Fibroblast of villous mesenchyme (primary cell): ENCODE measurements around the gene TMEM72.

DNA sequence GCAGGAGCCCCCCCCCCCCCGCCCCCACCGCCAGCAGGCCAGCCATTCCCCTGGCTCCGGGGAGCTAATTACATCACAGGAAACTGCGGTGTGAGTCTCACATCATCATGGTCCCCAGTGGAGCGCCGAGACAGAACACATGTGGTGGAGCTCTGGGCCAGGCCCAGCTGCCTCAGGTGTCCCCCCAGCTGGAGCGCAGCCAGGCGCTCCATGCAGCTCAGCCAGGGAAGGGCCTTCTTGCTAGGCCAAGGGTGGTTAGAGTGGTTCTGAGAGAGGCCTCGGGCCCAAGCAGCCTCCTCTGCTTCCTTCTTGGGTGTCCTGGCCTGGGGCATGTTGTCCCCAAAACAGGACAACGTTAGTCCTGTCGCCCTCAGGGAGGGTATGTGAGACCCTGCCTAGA lies 37.3 kb upstream of the RET start:
- CAGE, long polyA plus RNA, result no peak

- CAGE, long polyA plus RNA, result no peak
Measured at GRCh38 chr10:43140235-43141016, 2.2 kb downstream of the CSGALNACT2 start.

GRCh38 chr10:43203418-43204331 lies 63.2 kb downstream of the RASGEF1A start:
- CAGE, long polyA plus RNA, result no peak

DNA sequence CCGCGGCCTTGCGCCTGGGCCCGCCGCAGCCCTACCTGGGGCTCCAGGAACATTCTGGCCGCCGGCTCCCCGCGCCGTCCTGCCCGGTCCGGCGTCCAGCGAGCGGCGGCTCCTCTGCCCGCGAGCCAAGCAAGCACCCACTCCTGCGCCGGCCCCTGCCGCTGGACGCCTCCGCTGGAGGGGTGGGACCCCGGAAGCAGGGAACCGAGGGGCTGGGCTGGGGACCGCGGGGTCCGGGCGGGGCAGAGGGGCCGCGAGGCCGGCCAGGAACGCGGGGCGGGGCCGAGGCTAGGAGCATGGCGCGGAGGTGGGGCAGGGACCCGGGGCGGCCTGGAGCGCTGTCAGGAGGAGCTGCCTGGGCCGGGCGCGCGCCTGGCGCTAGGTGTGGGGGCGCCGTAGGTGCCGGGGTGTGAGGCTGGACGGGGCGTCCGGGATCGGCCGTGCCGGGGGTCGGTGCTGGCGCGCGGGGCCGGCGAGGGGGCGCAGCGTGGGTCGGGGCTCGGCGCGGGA lies 37.2 kb downstream of the RASGEF1A start:
- CAGE, long polyA plus RNA, result no peak

GRCh38 chr10:43315048-43315579 lies 48.2 kb upstream of the RASGEF1A start:
- CAGE, long polyA plus RNA, result no peak

DNA sequence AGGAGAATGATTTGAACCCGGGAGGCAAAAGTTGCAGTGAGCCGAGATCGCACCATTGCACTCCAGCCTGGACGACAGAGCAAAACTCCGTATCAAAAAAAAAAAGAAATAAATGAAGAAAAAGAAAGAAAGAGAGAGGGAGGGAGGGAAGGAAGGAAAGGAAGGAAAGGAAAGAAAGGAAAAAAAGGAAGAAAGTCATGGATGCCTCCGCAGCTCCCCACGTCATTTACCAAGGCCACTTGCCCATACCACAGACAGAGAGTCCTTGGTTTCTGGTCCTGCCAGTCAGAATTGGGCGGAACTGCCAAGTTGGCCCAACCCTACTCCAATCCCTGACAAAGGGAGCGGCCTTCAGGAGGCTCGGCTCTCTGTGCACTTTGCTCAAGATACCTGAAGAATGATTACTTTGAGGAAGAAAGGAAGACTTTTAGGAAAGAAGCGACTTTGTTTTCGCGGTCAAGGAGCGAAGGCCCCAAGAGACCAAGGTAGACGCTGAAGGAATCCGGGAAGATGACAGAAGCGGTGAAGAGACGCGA lies 49.2 kb upstream of the FXYD4 start:
- CAGE, long polyA plus RNA, result no peak

- CAGE, long polyA plus RNA, result no peak
Measured at GRCh38 chr10:43372730-43373308, 1.4 kb downstream of the FXYD4 start.

DNA sequence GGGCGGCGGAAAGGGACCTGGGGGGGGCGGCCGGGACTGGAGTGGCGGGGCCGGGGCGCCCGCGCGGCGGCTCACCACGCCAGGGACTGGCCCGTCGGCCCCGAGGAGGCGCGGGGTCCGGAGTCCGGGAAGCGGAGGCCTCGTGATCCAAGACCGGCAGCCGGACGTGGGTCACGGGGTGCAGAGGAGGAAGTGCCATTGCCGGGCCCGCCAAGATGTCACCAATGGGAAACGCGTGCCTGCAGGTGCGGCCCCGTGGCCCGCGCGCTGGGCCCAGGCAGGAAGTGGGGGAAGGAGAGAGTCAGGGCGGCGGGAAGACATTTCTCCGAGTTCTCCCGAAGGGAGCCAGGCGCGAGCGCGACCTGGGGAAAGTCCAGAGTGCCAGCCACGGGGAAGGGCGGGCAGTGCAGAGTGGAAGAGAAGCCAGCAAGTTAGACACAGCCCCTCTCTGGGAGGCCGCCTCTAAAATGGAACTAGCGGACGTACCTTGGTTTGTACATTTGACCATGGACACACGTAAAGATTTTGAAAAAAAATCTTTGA lies 11.8 kb downstream of the HNRNPF start:
- CAGE, long polyA plus RNA, result no peak

GRCh38 chr10:43759617-43760113 lies 111.0 kb upstream of the ZNF32 start:
- CAGE, long polyA plus RNA, result no peak

DNA sequence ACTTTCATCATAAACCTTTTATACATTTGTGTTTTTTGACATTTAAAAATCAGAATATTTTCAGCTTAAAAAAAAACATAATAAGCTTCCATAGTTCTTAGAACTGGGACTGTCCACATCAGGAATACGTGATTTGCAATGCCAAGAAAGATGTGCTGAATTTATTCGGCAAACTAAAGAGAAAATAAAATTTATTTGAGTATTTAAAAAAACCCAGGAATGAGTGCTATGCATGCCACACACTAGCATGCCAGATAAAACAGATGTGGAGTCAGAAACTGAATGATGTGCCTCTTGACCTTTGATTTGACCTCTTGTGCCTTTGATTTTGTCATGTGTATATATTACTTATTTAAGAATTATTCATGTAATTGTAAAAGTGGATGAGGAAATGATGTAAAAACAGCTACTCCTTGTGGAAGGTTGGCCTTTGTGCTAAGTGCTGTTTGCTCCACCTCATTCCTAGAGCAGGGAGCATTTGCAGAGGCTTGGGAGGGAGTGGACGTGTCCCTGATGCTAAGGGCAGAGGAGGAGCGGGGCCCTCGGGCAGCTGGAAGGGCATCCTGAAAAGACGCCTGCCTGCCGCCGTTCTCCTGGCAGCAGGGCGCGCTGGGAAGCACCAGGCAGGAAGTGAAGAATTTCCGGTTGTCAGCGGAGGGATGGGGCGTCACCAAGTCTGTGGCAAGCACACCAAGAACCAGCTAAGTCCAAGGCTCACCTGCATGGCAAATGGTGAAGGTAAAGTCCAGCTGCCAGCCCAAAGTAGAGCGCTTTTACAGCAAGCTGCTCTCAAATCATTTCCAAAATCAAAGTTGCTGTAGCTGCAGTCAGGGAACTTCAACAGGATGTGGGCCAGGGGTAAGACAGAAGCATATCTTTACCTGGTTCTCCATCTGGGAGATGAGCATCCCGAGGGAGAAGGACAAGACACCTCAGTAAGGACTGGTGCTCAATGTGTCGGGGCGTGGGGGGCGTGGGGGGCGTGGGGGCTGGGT lies 197.6 kb upstream of the ZNF32 start:
- CAGE, long polyA plus RNA, result no peak

- CAGE, long polyA plus RNA, result no peak
Measured at GRCh38 chr10:43870708-43871497, 222.2 kb upstream of the ZNF32 start.

GRCh38 chr10:44234172-44234371 lies 150.8 kb downstream of the CXCL12 start:
- CAGE, long polyA plus RNA, result no peak

GRCh38 chr10:44253855-44254066 lies 131.1 kb downstream of the CXCL12 start:
- CAGE, long polyA plus RNA, result no peak

GRCh38 chr10:44911116-44911678 lies at the start of gene TMEM72:
TMEM72 (plus strand) TSS chr10:44911337.
- CAGE, long polyA plus RNA, result no peak

- CAGE, long polyA plus RNA, result no peak
Measured at GRCh38 chr10:44968123-44968480, 8.5 kb downstream of the RASSF4 start.

DNA sequence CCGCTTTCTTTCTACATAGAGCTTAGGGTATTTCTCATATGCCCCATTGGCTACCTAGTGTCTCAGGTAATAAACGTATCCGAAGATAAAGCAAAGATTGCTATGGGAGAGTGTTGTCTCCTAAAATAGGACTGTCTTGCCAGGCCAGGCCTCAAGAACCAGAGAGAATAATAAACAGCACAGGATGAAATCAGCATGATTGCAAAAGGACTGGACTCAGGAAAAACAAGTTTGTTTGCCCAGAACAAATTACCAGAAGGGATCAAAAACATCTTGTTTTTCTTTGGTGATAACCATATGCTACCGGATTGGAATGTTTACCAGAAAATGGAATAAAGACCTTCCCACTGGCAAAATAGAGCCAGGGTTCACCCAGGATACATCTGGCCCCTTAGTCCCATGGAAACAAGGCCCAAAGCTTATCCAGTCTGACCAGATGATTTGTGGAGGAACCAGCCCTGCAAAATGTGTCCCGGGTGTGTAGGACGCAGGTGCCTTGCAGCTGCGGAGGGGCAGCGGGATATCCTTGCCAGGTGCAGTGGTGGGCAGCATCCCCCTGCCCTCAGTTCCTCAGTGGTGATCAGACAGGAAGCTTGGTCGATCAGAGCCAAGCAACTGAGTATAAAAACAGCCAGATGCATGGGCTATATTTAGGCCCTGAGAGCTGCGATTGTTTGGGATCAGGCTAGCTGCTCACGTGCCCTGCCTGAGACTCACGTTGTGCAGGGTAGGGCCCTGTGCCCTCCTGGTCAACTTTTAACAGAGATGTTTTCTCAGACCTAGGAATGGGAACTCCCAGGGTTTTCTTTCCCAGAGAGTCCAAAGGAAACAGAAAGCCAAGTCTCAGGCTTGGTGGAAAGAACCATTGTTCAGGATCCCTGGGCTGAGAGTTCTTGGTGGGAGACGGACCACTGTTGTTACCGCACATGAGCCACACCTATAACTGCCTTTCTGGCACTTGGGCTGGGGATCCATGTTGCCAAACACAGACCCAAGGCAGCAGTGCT lies 4.6 kb upstream of the ZNF22 start:
- CAGE, long polyA plus RNA, result no peak

DNA sequence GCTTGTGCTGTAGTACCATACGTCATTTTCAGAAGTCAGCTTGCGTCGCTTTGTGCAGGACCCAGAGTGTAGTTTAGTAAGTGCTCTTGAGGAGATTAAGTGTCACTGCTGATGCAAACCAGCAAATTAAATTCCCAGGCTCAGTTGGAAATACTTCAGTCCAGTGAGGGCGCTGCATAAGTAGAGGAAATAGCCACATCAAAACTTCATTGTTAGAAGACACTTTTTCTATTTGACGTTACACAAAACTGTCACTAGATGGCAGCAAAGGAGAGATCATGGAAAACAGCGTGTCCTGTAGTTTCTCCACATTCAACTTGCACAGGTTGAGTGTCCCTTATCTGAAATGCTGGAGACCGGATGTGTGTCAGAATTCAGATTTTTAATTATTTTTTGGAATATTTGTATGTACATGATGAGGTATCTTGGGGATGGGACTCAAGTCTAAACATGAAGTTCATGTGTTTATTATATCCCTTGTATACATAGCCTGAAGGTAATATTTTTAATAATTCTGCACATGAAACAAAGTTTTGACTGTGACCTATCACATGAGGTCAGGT lies 7.9 kb downstream of the ZNF22 start:
- CAGE, long polyA plus RNA, result no peak

DNA sequence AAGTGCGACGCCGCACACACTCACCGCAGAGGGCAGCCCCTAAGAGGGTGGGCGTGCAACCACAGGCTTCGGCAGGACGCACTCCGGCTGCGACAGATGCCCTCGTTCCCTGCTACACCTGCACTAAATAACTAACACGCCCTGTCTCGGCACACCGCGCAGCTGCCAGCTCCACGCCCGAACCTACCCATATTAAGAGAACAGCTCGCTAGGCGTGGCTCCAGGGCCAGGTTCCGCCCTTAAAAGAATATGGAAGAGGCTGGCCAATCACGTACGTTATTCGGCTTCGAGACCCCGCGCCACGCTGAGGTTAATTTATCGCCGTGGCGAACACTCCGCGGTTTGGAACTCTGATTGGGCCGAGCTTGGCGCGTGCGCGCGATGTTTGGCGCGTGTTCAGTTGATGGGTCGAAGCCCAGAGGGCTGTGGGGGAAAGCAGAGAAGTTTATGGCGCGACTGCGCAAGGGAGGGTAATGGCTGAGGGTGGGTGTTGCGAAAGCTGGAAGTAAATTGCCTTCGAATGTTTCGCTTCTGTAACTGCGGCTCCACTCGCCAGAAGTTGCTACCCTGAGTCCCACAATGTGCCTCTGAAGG lies 91.0 kb downstream of the OR13A1 start:
- CAGE, long polyA plus RNA, result no peak

GRCh38 chr10:45964232-45965070 lies 7.8 kb upstream of the TIMM23 start:
- CAGE, long polyA plus RNA, result no peak

- CAGE, long polyA plus RNA, result no peak
Measured at GRCh38 chr10:46022845-46023958, 7.2 kb downstream of the NCOA4 start.